Gastroesophageal sphincter (tissue), 4 donors: Measurements from ENCODE around the gene SIDT1.

DNA sequence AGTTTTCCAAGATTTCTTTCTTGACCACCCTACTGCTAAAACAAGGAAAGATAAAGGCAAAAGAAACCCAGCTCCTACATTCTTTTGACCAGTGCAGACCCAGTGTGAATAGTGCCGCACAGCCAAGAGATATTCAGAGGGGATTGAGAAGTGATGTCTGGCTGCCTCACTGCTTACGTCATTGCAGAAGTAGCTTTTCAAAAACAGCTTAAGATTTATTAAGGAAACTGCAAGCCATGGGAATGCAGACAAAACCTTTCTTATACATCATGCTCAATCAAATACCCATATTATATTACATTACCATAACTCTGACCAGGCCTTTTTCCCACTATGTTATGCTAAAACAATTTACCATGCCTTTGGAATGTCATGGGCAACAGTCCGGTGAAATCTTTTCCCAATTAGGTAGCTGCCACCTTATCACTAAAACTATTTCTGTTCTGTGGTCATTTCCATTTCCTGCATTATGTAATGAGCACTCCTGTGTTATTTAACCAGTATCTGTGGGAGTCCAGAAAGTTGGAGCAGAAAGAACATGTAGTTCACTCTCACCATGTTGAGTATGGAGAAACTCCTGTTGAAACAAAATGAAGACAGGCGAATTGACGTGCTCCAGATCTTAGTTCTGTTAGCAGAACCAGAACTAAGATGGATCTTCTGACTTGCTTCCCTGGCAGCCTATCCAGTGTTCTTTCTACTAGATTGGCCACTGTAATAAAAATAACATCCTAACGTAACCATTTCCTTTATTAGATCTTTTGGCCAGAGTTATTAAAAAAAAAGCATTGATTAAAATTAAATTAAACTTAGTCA lies 6.1 kb downstream of the PHLDB2 start:
- PRO-cap = no peak
- RAMPAGE, long total RNA, 4 experiments = no peak in any of the 4 experiments

DNA sequence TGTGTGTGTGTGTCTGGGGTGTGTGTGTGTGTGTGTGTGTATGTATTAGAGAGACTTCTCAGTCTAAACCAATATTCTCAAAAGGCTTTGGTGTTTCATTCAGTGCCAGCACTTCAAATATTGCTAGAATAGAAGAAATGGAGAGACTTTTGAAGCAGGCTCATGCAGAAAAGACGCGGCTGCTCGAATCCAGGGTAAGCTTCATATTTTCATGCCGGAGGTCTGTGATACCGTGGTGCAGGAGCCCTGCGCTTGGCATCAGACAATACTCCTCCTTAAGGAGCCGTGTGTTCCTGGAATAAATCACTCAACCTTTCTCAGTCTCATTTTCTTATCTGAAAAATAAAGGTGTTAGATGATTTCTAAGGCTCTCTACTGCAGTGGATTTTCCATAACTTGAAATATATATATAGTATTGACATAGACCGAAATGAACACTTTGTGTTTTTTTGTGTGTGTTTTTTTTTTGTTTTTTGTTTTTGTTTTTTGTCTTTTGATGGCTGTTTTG lies 12.3 kb upstream of the ABHD10 start:
- PRO-cap = no peak
- RAMPAGE, long total RNA, 4 experiments = no peak in any of the 4 experiments

DNA sequence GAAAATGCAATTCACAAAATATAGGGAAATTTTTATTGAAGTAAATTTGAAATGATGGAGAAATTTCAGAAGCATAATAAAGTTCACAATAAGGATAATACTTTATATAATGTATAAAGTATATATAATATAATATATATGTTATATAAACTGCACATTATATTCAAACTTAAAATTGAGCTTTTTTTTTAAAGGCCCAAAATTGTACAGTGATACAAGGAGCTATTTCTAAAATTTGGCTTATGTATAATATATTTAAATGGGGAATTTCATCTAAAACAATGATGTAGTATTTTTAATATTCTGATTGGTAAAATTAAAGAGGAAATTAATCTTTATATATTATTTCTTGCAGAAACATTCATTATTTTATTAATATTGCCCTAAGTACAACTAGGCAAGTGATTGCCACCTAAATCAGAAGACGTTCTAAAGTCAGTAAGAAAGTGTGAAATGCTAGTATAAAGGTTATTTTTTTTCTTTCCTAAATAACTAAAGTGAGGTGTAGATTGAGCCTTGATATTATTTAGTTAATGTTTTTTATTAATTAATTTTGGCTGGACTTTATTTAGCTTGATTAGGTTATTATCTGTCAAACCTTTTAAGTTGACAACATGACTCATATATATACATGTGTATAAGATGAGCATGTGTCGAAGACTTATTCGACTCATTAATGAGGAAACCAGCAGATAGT lies 6.5 kb upstream of the TAGLN3 start:
- PRO-cap = no peak
- RAMPAGE, long total RNA, 4 experiments = no peak in any of the 4 experiments

DNA sequence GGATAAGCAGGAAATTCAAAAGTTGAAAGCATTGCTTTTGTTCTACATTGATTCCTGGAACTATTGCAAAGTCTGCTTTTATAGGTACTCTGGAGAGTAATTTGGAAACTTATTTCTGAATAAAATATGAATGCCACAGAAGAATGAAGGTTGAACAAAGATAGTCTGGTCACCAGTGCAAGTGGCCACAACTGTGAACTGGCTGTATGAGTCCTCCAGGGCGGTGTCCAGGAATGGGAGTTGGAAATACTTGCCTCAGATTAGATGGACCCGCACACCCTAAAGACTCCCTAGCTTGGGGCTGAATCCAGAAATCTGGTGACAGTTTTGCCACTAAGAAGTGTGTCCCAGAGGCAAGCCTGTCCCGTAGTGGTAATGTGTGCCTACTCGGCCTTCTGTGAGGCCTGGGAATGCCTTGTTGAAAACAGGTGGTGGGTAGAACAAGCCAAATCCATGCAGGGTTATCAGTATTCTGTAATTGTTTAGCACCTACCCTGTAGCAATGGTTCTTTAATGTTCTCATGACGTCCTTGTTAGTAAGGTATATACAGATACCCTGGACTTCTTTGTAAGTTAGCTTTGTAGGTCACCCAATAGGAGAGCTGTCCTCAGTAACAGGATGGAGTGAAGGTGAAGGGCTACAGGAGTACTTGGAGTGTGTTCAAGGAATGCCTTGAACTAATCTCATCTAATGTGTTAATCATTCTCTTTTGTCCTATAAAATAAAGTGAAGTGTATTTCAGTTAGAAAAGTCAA lies 1.5 kb downstream of the C3orf52 start:
- PRO-cap = no peak
- RAMPAGE, long total RNA, 4 experiments = no peak in any of the 4 experiments

GRCh38 chr3:112127597-112128187 lies 5.4 kb downstream of the GCSAM start:
- PRO-cap = no peak
- RAMPAGE, long total RNA, 4 experiments = no peak in any of the 4 experiments

DNA sequence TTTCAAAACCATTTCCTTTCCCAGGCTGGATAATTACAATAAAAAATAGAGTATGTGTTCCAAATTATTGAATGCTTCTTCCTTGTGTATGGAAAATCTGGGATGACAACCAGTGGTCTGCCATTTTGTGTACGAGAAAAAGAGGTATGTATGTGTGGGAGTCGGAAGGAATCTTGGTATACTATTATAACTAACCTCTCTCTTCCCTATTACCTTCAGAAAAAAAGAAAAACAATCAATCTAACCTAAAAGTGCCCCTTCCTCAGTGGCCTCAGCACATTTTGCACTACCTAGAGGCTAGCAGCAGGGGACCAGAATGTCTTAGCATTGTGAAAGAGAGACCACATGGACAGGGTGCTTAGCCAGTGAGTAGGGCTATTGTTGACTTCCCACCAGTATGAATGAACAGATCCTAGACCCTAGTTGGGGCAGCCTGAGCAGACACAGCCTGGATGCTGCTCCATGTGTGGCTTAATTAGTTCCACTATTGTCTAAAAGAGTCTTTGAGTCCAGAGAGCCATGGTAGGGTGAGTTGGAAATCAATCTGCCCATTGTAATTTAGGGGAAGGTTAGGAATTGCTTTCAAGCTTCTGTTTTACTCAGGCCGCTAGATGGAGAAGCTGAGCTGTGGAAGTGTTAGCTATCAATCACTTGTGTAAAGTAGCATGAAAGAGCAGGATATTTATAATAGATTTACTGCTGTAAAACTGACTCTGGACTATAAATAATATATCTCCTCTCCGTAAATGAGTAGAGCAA lies 3.8 kb upstream of the GCSAM start:
- PRO-cap = no peak
- RAMPAGE, long total RNA, 4 experiments = no peak in any of the 4 experiments

GRCh38 chr3:112168362-112168945 lies 35.4 kb upstream of the GCSAM start:
- PRO-cap = no peak
- RAMPAGE, long total RNA, 4 experiments = no peak in any of the 4 experiments

- PRO-cap = no peak
- RAMPAGE, long total RNA, 4 experiments = start-site peak on the minus strand in 1 of 4 experiments, at chr3:112362194-112362294 at its widest, 14 reads per replicate
These were observed 29.0 kb downstream of the CD200 start for GRCh38 chr3:112361644-112362737.

DNA sequence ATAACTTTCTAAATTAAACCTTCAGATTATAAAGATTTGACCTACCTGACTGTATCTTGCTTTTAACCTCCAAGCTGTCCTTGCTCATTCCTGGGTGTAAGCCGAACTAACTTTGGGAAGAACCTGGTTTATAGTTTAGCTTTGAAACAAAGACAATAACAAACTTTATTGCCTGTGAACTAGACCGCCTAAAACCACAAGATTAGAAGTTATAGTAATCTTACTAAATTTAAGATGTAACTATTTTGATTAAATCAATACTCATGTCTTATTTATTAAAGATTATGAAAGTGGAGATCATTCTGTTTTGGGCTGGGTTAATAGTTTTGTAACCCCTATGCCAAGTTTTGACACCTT lies 71.3 kb downstream of the CD200 start:
- PRO-cap = no peak
- RAMPAGE, long total RNA, 4 experiments = no peak in any of the 4 experiments

DNA sequence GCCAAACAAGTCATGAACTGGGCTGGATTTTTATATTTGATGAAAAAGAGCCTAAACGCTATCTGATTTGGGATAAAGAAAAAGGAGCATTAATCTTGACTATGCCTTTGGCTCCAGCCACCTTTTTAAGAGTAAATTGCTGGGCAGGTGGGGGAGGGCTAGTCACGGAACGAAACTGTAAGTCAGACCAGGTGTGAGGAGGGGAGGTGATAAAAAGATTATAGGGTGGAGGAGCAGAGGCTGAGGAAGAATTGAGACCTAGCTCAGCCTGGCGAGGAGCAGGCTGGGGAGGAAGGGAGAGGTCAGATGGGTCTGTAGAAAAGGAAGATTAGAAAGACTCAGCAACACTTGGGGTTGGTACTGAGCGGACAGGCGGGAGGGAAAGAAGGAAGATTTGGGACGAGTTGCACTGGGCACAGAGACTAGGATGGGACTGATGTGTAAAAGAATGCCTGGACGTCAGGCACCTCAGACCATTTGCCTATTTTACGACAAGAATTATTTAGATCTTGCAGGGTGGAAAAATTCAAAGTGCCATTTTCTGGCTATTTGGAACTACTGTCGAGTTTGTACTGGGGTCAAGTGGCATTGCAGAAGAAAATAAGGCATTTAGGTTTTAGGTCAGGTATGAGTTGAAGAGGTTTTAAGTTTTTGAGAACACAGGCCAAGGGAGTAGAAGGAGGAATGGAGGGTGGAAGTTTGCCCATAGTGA lies 77.8 kb downstream of the BTLA start:
- PRO-cap = no peak
- RAMPAGE, long total RNA, 4 experiments = no peak in any of the 4 experiments

DNA sequence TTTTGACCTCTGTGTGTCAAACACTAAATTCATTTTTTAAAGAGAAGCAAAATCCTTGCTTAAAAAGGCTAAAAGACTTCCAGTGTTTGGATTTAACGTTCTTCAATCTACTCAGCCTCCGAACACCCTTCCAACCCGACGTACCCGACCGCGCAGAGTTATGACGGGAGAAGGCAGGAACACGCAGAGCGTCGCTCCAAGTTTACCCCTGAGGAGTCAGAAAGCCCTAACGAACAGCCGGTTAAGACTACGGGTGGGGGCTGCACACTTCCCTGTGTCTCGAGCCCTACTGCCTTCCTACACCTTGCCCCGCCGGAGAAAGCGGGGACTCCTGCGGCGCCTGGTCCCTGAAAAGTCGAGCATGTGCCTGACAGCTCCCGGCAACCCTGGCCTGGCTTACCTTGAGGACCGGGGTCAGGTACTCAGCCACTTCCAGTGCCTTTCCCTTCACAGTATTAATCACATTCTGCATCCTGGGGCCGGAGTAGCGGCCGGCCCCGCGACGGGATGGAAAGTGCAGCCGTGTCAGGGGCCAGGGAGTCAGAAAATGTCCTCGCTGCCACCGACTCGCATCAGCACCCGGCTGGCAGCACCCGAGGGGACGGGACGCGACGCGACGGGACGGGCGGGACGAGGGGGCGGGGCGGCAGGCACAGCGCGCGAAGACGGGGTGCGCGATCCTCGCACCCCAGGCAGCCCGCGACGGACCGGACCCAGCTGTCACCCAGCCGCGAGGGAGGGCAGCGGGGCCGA lies 529 bp downstream of the ATG3 start:
- PRO-cap = bidirectional peak, plus-strand start at position 229 of the sequence, minus-strand start at position 162 of the sequence; bidirectional peak, plus-strand start at position 653 of the sequence, minus-strand start at position 548 of the sequence
- RAMPAGE, long total RNA, 4 experiments = start-site peak on the minus strand in 3 of 4 experiments, centred at positions 593 to 602 of the sequence, 391 to 1,217 reads per replicate

- PRO-cap = no peak
- RAMPAGE, long total RNA, 4 experiments = no peak in any of the 4 experiments
These were observed 931 bp upstream of the CD200R1L start for GRCh38 chr3:112847626-112847964.

DNA sequence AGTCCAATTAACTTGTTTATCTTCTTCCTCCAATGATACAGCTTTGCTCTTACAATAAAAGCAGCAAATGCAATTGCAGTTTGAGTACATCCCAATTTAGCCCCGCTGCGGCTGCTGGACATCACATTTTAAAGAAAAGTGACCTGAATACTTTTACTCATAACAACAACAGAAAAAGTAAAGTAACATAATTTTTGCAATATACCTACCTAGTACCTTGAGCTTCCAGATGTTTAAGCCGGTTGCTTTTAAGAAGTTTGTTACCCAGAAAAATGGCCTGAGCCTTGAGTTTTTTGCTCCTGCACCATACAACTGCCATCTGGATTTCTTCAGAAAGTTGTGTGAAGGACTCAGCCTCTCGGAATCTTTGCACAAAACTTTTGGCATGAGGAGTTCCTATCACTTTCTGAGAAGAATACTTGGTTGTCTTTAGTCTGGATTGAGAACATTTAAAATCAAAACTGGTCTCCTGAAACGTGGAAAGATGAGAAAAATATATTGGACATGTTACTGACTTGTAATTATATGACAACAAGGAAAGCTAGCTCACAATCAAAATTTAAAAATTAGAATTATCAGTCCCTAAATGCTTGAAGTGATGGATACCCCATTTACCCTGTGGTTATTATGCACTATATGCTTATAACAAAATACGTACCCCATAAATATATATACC lies 11.4 kb downstream of the NEPRO start:
- PRO-cap = no peak
- RAMPAGE, long total RNA, 4 experiments = no peak in any of the 4 experiments

GRCh38 chr3:113151299-113152172 lies 59.8 kb upstream of the BOC start:
- PRO-cap = no peak
- RAMPAGE, long total RNA, 4 experiments = no peak in any of the 4 experiments

GRCh38 chr3:113212907-113213286 lies 1.5 kb downstream of the BOC start:
- PRO-cap = no peak
- RAMPAGE, long total RNA, 4 experiments = no peak in any of the 4 experiments

DNA sequence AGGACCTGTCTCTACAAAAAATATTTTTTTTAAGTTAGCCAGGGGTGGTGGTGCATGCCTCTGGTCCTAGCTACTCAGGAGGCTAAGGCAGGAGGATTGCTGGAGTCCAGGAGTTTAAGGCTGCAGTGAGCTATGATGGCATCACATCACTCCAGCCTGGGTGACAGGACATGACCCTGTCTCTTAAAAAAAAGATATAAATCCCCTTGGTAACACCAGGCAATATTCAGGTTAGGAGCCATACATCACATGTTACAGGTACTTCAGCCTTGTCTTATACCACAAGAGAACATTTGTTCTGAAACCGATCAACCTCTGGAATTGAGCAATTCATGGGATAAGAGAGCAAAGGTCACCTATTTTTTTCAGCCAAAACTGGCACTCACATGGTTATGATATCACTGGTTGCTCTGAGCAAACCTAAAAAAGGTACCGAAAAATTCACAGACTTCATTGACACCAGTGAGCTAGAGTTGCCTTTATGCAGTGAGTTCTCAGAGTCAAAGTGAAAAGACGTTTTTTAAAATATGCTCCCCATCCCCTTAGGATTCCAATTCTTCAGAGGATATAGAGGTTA lies 9.1 kb downstream of the SPICE1 start:
- PRO-cap = no peak
- RAMPAGE, long total RNA, 4 experiments = no peak in any of the 4 experiments

- PRO-cap = unidirectional peak, plus-strand start at chr3:113532555
- RAMPAGE, long total RNA, 4 experiments = no peak in any of the 4 experiments
These were observed at the start of gene SIDT1 for GRCh38 chr3:113531892-113532664. SIDT1 (plus strand) TSS chr3:113532555.

- PRO-cap = no peak
- RAMPAGE, long total RNA, 4 experiments = no peak in any of the 4 experiments
These were observed 66.4 kb downstream of the USF3 start for GRCh38 chr3:113629997-113630503.

DNA sequence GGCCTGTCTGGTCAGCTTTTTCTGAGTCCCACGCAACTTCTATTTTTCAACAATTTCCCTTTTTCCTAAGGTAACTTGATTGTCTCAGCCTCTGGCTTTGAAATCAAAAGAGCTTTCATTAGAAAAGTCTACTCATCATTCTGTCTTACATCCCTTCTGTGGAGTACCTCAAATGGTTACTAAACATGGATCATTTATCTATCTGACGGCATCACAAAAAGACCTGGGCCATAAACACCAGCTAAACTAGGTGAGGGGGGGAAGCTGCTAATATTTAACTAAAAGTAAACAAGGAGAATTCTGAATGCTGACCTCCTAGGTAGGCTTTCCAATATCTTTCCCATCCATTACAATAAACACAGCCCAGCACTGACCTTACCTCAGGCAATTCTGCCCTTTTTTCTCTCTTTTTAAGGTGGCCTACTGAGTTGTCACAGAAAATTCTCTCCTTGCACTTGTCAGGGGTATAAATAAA lies 33.2 kb downstream of the USF3 start:
- PRO-cap = no peak
- RAMPAGE, long total RNA, 4 experiments = no peak in any of the 4 experiments

GRCh38 chr3:113873773-113874274 lies 35.2 kb downstream of the GRAMD1C start:
- PRO-cap = no peak
- RAMPAGE, long total RNA, 4 experiments = no peak in any of the 4 experiments